NCI-H460 (cell line): ENCODE measurements around a stretch of chr10.

GRCh38 chr10:3126539-3127471 is 45.8 kb downstream of the PITRM1 start:
RAMPAGE:
- cytosol, long total RNA, result no peak
- long total RNA, result no peak
- nucleus, long total RNA, result no peak

RAMPAGE:
- cytosol, long total RNA, result no peak
- long total RNA, result no peak
- nucleus, long total RNA, result no peak
These were observed 67.8 kb upstream of the PITRM1 start for GRCh38 chr10:3240203-3241006.

RAMPAGE:
- cytosol, long total RNA, result no peak
- long total RNA, result no peak
- nucleus, long total RNA, result no peak
These were observed 152.2 kb upstream of the PITRM1 start for GRCh38 chr10:3324773-3325136.

DNA sequence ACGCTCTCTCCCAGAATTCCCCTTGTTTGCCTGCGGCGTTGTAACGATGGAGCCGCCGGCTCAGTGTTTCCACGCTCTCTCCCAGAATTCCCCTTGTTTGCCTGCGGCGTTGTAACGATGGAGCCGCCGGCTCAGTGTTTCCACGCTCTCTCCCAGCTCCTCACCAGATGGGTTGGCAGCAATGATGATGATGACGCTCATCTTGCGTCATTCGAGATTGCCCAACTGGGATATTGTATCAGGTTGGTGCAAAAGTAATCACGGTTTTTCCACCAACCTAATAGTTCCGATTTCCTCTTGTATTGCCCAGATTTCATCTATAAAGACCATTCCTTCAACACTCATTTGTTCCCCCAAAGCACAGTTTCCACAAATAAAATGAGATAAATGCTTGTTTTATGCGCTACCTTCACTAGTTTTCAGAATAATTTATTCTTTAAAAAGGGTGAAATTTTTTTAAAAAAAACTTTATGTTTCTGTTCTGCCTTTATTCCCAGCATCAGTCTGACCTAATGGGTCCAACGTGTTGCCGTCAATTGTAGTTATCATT is 228.3 kb downstream of the KLF6 start:
RAMPAGE:
- cytosol, long total RNA, result no peak
- long total RNA, result no peak
- nucleus, long total RNA, result no peak

RAMPAGE:
- cytosol, long total RNA, result no peak
- long total RNA, result no peak
- nucleus, long total RNA, result no peak
These were observed 64.3 kb downstream of the KLF6 start for GRCh38 chr10:3720407-3721380.

DNA sequence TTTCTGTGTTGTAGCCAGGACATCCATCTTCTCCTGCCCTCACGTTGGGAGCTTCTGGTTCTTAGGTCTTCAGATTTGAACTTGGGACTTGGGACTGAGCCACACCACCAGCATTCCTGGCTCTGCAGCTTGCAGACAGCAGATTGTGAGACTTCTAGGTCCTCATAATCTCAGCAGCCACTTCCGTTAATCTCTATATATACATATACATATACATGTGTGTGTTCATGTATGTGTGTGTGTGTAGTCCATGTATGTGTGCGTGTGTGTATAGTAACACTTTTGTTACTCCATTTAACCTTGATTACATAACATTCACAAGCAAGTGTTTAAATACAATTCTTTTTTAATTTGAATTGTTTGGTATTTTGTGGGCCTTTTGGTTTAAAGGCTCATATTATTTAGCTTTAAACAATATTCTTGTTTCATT is 42.7 kb downstream of the KLF6 start:
RAMPAGE:
- cytosol, long total RNA, result no peak
- long total RNA, result no peak
- nucleus, long total RNA, result no peak

RAMPAGE:
- cytosol, long total RNA, result no peak
- long total RNA, result no peak
- nucleus, long total RNA, result no peak
These were observed 14.3 kb downstream of the KLF6 start for GRCh38 chr10:3770700-3771202.

GRCh38 chr10:3777772-3778731 is 7.0 kb downstream of the KLF6 start:
RAMPAGE:
- cytosol, long total RNA, result no peak
- long total RNA, result no peak
- nucleus, long total RNA, result no peak

GRCh38 chr10:3806352-3807170 is 21.6 kb upstream of the KLF6 start:
RAMPAGE:
- cytosol, long total RNA, result no peak
- long total RNA, result no peak
- nucleus, long total RNA, result no peak

DNA sequence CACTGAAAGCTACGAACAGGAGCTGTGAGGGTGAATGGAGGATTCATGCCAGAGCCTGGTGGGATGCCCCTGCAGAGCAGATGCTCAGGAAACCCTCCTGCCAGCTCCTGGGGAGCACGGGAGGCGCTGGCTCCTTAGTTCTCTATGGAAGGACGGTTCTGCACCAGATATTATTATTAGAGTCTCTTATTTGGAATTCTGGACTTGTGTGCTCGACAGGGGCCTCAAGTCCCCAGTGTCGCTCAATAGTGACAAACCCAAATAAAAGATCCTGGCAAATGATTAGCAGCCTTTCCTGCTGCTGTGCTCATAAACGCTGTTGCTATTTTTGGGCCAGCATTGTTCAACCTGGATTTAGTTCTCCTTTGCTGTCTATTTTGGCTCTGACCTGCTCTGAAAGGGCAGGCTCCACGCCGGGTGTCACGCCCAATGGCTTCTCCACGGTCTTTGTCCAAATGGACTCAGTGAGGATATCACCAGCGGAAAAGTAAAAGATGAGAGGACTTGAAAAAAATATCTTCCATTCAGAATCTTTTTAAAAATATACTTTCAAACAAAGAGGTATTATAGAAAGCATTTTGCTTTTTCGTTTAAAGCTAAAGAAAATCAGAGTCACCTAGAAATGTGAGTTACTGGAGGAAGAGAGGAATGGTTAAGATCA is 23.1 kb upstream of the KLF6 start:
RAMPAGE:
- cytosol, long total RNA, result no peak
- long total RNA, result no peak
- nucleus, long total RNA, result no peak

GRCh38 chr10:3907438-3907994 is 122.5 kb upstream of the KLF6 start:
RAMPAGE:
- cytosol, long total RNA, result no peak
- long total RNA, result no peak
- nucleus, long total RNA, result no peak

GRCh38 chr10:3945718-3946340 is 160.8 kb upstream of the KLF6 start:
RAMPAGE:
- cytosol, long total RNA, result no peak
- long total RNA, result no peak
- nucleus, long total RNA, result no peak

RAMPAGE:
- cytosol, long total RNA, result no peak
- long total RNA, result no peak
- nucleus, long total RNA, result no peak
These were observed 509.5 kb upstream of the AKR1E2 start for GRCh38 chr10:4316455-4316927.

DNA sequence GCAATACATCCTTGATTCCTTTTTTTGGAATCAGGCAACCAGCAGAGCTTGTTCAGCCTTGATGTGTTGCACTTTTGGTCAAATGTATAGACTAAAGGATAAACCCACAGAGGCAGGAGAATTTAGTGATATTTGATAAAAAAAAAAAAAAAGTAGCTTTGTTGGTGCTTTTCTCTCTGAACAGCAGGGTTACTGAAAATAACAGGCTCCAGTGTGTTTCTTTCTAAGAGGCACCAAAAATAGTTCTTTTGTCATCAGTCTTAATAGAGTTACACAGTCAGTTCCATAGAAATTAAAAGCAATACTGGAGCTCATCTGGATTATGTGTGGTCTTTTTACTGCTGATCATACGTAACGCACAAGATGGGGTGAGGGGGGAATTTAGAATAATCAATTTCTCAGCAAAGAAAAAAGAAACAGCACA is 178.9 kb upstream of the AKR1E2 start:
RAMPAGE:
- cytosol, long total RNA, result no peak
- long total RNA, result no peak
- nucleus, long total RNA, result no peak

DNA sequence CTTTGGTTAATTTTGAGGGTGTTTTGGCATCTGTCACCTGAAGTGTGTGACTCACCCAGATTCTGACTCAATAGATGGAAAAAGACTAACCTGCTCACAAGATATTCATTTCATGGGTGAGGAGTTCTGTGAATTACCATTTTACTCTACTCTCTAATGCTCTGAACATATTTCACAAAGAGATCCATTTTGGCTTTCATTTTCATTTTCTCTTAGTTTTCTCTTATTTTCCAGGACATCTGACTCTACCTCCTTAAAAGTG is 174.3 kb upstream of the AKR1E2 start:
RAMPAGE:
- cytosol, long total RNA, result no peak
- long total RNA, result no peak
- nucleus, long total RNA, result no peak

GRCh38 chr10:4677258-4678545 is 148.3 kb upstream of the AKR1E2 start:
RAMPAGE:
- cytosol, long total RNA, result no peak
- long total RNA, result no peak
- nucleus, long total RNA, result no peak

DNA sequence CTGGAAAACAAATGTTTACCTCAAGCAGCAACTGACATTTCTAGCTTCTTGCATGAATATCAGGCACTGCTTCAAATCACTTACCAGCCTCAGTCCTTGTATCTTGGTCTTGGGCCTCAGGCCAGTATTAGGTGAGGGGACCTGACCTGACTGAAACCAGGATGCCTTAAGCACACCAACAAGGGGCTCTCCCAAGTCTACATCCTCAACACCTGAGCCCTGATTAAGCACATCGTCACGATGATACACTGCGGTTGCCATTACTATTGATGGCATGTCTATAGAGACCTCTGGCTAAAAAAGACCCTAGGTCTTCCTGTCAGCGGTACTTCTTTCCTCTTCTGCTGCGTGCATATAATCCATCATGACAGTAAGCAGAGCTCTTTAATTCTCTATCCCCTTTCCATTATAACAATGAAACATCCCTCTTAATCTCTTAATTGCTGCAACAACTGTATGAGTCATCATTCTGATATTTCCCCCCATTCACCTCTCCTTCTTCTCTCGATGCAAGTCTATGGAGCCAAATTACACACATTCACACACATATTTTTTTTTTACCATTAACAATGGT is 45.4 kb upstream of the AKR1E2 start:
RAMPAGE:
- cytosol, long total RNA, result no peak
- long total RNA, result no peak
- nucleus, long total RNA, result no peak

DNA sequence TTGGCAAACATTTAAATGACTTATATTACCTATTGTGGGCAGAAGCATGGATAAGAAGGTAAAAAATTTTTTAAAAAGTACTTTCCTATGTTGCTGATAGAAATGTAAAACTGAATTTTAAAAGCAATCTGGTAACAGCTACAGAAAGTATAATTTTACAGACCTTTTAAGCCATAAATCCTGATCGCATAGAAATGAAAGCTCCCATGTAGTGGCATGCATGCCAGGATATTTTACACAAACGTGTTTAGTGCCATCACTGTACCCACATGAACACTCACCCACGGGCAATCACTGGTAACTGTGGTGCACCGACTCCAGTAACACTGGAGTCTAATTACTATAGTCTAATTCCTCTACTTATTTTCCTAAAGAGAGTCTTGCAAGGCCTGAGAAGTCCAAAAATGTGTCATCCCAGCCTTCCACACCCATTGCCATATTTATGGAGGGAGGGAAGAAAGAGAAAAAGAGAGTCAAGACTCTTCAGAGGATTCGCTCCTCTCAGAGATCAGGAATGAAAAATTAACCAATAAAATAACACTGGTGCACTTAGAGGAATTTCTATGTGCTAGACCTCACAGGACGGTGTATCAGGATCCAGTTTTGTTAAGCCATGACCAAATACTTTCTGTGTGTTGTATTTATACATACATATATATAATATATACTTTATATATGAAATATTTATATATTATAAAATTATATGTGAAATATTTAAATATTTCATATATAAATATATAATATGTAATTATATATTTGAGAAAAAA is 48.9 kb upstream of the AKR1C1 start:
RAMPAGE:
- cytosol, long total RNA, result no peak
- long total RNA, result no peak
- nucleus, long total RNA, result no peak

DNA sequence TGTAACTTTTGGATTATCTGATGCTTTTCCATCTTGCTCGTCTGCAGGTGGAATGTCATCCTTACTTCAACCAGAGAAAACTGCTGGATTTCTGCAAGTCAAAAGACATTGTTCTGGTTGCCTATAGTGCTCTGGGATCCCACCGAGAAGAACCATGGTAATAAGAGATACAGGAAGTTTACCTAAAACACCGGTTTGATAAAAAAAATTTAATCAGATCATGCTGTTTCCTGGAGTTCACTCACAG is 8.9 kb downstream of the AKR1C1 start:
RAMPAGE:
- cytosol, long total RNA, result no peak
- long total RNA, result no peak
- nucleus, long total RNA, result no peak

GRCh38 chr10:5002080-5002418 is 1.6 kb downstream of the AKR1C2 start:
RAMPAGE:
- cytosol, long total RNA, result no peak
- long total RNA, result no peak
- nucleus, long total RNA, result no peak